Measurements from ENCODE around the gene COTL1.

DNA sequence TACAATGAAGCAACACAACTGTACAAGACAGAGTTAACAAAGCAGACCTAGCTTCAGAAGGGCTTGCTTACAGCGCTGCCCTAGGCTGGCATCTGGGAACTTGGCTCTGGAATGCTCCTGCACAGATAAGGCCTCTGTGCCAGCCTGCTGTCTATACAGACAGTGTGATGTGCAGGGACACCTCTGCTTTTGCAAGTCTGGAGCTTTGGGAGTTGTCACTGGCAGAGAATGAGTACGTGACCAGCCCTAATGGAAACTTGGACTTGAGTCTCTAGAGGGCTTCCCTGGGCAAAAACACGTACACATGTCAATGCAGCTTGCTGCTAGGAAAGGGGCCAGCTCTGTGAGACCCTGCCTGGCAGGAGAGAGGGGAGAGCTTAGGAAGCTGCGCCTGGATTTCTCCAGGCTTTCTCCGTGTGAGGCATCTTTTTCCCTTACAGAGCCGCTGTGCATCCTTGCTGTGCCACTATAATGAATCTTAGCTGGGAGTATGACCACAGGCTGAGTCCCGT is 32.2 kb upstream of the SLC38A8 start:
- PRO-cap: no peak

GRCh38 chr16:84095625-84095940 is 21.2 kb downstream of the MBTPS1 start:
- PRO-cap: no peak

GRCh38 chr16:84175669-84176498 is 11.0 kb downstream of the TAF1C start:
- PRO-cap: no peak

GRCh38 chr16:84589642-84590475 is 28.0 kb downstream of the COTL1 start:
- PRO-cap: unidirectional peak, plus-strand start at chr16:84590404

DNA sequence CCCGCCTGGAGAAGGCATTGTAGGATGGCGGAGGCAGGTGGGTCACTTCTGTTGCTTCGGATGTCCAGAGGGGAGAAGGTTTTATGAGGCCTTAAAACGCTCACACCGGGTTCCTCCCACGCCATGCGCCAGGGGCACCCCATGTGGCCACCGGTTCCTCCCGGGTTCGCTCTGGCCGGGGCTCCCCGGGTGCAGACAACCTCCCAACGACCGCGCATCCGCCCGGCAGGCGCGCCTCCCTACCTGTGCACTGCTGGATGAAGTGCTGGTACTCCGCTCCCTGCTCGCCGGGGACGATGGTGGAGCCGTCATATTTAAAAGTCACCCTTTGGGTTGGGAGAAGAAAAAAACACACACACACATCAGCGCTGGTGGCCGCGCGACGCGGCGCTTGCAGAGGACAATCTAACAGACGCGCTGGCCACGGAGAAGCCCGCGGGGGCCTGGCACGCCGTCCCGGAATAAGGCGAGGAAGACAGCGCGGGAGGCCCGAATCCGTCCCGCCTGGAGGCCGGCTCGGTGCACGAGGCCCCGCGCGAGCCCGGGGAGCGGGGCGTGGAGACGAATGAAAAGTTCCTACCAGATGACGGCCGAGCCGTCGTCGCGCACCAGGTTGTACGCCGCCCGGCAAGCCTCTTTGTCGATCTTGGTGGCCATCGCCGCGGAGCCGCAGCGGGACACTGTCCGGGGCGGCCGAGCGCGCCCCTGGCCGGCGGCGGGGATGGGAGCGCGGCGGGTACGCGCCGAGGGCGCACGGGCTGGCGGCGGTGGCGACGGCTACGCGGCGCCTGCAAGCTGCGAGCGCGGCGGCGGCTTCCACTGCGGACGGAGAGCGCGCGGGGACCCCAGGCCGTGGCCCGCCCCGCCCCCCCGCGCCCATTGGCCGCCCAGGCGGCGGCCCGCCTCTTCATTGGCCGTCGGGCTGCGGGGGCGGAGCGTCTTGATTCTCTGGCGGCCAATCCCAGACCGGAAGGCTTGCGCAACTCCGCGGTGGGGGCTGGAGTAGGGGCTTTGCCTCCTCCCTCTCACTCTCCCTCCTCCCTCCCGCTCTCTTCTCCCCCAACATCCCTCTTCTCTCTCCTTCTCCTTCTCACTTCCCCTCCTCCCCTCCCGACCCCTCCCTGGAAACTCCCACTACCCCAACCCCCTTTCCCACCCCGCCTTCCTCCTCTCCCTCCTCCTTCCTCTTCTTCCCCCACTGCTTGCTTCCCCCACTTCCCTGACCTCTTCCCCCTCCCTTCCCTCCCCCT is at the start of gene COTL1:
Gene COTL1, minus strand, starts transcription at position 821 of the 1,250 bp plus-strand sequence.
- PRO-cap: bidirectional peak, plus-strand start at position 988 of the sequence, minus-strand start at position 821 of the sequence

DNA sequence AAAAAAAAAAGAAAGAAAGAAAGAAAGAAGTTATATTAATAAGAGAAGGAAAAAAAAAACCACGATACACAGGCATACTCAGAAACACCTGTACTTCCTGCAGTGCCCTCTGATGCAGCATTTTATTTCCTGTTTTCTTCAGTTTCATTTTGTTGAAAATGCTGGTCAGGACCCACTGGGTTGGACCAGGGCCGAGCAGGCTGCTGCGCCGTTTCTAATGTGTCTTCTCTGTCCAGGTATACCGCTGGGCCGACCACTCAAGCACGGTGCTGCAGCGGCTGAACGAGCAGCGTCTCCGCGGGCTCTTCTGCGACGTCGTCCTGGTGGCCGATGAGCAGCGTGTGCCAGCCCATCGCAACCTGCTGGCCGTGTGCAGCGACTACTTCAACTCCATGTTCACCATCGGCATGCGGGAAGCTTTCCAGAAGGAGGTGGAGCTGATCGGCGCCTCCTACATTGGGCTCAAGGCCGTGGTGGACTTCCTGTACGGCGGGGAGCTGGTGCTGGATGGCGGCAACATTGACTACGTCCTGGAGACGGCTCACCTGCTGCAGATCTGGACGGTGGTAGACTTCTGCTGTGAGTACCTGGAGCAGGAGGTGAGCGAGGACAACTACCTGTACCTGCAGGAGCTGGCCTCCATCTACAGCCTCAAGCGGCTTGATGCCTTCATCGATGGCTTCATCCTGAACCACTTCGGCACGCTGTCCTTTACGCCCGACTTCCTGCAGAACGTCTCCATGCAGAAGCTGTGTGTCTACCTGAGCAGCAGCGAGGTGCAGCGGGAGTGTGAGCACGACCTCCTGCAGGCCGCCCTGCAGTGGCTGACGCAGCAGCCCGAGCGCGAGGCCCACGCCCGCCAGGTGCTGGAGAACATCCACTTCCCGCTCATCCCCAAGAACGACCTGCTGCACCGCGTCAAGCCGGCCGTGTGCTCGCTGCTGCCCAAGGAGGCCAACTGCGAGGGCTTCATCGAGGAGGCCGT is 8.6 kb downstream of the KLHL36 start:
- PRO-cap: unidirectional peak, minus-strand start at position 384 of the sequence

DNA sequence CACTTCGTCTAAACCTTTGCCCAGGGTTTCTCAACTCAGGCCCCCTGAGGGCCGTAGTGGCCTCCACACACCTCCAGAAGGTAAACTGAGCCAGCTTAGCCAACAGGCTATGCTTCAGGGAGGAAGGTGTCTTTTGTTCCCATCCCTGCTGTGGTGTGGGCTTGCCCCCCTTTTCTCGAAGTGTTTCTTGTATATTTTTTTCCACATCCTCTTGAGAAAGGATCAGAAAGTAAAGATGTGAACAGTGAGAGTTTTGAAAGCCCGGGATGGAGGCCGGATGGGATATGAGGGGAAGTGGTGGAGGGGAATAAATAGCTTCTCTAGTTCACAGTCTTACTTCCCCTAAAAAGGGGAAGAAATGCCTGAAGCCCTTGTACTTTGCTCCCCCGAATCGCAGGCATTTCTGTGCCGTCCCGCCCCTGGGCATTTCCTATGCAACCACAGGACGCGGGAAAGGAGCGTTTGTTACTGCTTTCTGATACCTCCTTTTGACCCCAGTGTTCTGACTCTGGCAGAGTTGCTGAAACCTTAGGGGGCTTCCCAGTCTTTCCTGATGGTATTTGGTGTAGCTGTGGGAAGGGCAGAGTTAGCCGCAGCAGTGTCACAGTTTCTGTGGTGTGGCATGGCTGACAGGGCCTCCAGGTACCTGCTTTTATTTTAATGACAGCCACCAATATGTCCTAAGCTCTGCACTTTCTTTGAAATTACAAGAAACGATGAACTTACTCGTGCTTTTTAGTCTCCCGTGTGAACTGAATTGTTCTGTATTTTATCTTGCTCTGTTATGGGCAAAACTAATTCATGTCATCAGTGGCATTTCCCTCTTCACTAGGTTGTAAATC is 26.9 kb downstream of the USP10 start:
- PRO-cap: no peak

DNA sequence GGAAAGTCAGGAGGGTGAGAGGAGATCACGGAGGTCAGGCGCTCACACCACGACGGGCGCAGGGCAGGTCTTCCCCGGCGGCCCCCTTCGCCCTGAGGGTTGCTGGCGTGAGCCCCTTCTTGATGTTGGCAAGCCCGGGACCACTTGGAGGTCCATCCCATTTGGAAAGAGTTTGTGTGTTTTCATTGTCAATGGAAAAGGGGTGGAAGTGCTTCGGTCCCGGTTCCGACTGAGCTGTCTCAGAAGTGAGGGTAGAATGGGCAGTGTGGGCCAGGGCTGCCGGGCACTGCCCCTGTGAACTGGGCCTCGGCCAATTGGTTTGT is 14.3 kb downstream of the CRISPLD2 start:
- PRO-cap: no peak

GRCh38 chr16:84837681-84837979 is 17.8 kb downstream of the CRISPLD2 start:
- PRO-cap: no peak

- PRO-cap: no peak
These were observed 25.9 kb downstream of the CRISPLD2 start for GRCh38 chr16:84845565-84846110.

DNA sequence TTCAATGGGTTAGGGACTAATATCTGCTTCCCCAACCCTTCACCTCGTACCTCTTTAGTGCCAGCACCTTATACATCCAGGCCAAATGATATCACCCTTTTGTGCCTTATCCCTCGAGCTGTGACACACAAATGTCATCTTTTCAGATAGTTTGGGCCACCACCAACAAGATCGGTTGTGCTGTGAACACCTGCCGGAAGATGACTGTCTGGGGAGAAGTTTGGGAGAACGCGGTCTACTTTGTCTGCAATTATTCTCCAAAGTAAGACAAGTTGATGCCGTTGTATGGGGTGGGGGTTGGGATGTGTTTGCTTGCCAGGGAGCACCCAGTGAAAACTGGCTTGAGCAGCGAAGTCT is 30.6 kb downstream of the CRISPLD2 start:
- PRO-cap: no peak

- PRO-cap: no peak
These were observed 34.7 kb downstream of the CRISPLD2 start for GRCh38 chr16:84854272-84855075.

DNA sequence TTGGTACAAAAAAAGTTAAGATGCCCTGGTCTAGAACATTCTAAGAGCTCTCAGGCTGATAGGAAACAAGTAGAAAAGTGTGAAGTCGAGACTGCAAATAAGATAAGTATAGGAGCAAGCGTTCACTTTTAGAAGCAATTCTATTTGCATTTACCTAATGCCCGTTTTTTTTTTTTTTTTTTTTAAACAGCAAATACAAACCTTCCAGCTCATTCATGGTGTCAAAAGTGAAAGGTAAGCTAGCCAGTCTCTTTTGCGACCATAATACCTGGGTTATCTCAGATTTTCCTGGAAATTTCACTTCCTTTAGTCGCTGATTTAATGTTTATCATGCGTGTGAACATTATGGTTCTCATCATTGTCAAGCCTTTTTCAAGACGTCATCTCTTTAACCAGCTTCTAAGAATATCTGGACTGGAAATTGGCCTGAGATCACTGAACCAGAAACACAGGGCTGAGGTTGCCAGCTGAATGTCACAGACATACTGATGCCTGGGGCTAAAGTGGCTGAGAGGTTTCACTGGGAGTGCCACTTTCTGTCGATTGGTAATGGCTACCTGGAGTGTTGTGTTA is 54.0 kb downstream of the CRISPLD2 start:
- PRO-cap: no peak

- PRO-cap: no peak
These were observed 87.7 kb downstream of the CRISPLD2 start for GRCh38 chr16:84907361-84908083.

DNA sequence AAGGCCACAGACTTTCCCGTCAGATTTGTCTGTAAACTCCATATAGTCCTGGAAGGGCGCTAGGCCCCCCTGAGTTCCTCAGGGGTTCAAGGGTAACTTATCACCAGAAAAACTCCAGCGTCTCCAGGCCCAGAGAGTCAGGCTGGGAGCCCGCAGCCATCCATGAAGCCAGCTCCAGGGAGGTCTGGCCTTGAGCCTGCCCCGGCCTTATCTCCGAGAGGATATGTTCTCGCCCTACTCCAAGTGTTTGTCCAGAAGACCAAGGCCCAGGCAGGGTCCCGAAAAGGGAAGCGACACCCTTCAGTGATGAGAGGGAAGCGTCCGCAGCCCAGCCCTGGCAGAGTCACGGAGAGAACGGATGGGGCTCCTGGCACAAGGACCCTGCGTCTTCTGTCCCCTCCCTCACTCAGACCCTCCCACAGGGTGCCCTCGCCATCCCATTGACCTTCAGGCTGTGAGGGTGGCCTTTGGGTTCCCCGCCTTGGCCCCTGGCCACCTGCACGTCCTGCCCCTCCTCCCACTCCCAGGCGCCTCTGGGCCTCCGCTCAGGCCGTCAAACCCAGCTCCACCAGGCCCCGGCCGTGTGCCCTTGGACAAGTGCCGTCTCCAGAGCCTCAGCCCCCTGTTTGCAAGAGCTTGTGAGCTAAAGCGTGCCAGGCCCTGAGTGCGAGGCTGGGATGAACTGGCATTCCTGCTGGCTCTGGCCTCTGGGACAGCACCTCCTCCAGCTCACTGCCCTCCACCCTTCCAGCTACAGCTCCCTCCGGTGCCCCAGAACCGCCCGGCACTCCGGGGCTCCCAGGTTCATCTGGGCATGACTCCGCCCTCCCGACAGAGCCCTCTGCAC is 83.5 kb downstream of the ZDHHC7 start:
- PRO-cap: no peak

DNA sequence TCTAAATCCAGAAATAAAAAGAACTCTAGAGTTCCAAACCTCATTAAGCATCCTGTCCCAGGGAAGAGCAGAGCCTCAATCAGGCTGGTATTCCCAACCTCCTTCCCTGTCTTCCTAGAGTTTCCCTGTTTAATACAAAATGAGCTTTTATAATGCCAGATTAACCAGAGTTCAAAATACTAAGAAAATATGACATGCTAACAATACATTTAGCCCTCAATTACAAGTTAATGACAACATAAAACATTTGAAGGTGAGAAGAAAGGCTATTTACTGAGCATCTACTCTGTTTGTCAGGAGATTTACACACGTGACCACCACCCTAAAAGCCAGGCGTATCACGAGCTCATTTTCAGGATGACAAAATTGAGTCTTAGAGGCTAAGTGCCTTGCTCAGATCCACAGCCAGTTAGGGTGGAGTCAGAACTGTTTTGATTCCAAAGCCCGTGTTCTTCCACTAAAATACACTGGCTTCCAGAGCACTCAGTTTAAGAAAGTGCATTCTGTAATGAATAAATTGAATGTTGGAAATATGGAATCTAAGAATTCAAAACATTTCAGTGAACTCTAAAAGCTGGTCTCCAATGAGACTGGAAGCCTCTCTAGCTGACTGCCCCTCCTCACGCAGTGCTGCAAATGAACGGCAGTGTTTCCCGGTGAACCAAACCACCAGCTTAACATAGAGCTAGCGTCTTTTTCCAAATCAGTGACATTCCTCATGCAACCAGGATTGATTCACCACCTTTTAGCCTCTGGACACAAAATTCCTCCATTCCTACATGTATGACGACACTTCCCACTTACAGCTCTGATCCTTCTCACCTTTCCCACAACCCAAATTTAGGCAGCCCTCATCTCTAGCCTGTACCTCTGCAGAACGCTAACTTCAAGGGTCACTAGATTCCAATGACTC is 6.0 kb downstream of the ZDHHC7 start:
- PRO-cap: no peak

DNA sequence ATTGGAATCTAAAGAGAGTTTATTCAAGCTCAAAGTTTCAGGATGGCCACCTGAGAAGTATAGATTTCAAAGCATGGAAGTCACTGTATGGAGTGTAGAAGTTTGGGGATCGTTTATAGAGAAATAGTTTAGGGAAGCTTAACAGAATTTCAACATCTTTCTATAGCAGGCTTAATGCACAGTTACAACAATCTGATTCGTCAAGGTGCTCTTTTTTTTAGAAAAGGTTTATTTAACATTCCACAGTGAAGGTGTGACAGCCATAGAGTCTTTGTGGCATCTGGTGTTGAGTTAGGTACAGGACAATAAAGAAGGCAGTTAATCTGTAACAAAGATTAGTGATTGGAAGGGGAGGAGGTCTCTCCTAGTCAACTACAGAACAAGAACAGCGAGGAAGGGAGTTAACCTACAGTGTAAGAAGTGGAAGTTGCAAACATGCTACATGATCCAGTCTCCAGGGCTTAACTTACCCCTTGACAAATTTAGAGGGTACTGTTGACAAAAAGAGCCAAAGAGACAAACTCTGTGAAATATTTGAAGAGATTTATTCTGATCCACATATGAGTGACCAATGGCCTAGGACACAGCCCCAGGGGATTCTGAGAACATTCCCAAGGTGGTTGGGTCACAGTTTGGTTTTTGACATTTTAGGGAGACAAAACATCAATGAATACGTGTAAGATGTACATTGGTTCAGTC is 3.0 kb upstream of the ZDHHC7 start:
- PRO-cap: no peak

DNA sequence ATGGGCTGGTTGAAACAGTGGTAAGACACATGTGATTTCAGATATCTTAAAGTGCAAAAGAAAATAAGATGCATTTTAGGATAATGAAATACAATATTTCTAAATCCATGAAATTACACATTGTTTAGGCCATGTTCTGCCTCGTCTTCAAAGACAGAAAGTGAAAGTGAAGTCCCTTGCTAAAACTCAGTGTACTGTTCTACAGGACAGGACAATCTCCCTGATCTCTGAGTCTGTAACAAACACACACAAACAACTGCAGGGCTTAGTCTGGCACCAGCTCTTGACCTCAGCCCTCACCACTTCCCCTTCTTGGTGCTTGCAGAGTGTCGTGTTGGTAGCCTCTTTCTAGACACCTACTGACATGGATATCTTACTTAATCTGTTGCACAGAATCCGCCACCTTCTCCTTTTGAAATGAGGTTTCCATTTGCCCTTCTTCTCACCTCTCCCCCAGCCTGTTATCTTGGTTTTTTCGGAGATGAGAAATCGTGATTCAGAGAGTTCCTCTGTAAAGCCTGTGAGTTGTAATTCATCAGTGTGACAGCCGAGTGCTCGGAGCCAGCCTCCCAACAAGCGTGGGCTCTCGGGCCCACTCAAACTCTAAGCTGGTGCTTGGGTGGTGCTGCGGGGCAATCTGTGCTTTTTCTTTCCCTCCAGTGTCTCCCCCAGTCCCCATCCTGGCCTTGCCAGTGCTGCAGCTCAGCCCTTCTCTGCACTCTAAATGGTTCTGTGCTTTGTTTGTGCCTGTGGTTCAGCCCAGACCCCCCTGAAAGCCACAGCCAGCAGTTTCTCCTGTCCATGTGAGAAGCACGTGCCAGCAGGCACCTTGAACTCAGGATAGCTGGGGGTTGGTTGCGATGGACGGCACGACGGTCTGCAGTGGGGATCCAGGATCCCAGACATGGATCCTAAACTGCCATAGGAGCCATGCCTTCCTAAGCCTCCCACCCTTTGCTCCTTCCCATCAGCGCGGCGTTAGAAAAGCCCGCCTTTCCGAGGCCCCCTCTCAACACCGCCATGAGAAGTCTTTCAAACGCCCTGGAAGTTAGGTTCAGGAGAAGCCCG is 28.0 kb downstream of the KIAA0513 start:
- PRO-cap: no peak

DNA sequence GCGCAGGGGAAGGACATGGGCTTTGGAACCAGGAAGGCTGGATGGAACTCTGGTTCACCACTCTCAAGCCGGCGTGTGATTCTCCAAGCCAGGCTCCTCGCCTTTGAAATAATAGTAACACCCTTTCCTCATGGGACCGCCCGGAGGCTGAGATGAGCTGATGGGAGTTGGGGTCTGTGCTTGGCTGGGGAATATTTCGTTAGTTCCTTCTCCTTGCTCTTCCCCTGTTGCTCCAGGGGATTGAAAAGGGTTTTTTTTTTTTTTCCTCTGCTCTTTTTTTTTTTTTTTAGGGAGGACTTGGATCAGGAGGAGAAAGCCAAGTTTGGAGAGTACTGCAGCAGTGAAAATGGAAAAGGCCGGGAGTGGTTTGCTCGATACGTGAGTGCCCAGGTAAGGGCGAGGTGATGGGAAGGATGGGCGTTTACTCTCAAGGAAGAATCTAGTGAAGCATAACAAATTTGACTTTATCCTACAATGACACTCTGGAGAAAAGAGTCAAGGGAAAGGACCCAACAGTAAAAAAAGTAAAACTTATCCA is 40.7 kb downstream of the CIBAR2 start:
- PRO-cap: no peak

DNA sequence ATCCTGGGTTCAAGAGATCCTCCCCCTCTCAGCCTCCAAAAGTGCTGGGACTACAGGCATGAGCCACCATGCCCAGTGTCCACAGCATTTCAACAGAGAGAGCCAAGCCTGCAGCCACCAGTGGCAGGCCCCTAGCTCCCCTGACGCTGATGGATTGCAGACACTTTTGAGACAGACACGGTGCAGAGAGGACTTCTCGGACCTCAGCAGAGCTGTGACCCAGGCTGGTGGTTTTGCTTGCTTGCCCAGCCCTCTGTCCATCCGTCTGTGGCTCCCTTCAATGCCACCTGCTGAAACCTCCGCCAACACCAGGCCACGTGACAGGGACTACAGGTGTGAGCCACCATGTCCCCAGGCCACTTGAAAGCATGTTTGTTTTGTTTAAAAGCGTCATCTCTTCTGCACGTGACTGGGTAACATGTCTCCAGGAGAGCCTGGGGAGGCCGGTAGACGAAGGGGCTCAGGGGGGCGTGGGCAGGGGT is 26.3 kb upstream of the CIBAR2 start:
- PRO-cap: no peak